RPMI7951 (cell line): Measurements from ENCODE around the genes HEMGN and STX17.

- RAMPAGE, long total RNA = no peak
Measured at GRCh38 chr9:97937703-97938606, at the start of gene HEMGN. TSS of gene HEMGN (minus strand) at chr9:97938172.

DNA sequence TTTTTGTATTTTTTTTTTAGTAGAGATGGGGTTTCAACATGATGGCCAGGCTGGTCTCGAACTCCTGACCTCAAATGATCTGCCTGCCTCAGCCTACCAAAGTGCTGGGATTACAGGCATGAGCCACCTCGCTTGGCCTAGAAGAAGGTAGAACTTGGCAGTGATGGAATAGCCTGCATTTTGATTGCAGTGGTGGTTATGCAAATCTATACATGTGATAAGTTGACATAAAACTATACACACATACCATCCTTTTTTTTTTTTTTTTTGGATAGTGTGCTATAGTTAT, 11.2 kb downstream of the TRIM14 start:
- RAMPAGE, long total RNA = no peak

GRCh38 chr9:98810810-98811721, 3.6 kb downstream of the GALNT12 start:
- RAMPAGE, long total RNA = no peak

GRCh38 chr9:98832909-98833761, 25.7 kb downstream of the GALNT12 start:
- RAMPAGE, long total RNA = no peak

GRCh38 chr9:98867602-98868088, 60.2 kb downstream of the GALNT12 start:
- RAMPAGE, long total RNA = no peak

DNA sequence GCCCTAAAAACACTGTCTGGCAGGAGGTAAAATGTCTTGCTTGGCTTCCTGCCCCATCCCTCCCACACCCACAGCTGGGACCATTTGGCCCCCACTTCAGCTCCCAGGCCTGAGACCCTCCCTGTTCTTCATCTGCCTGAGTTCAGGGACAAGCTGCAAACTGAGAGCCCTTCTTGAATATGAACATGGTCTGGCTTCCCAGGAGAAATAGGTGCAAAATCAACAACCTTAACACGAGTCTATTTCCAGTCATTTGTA, 3.4 kb upstream of the COL15A1 start:
- RAMPAGE, long total RNA = no peak

GRCh38 chr9:99821175-99821408, 593 bp upstream of the NR4A3 start:
- RAMPAGE, long total RNA = no peak

GRCh38 chr9:99824553-99825148, 3.0 kb downstream of the NR4A3 start:
- RAMPAGE, long total RNA = no peak

- RAMPAGE, long total RNA = no peak
Measured at GRCh38 chr9:99829717-99830156, 8.1 kb downstream of the NR4A3 start.

DNA sequence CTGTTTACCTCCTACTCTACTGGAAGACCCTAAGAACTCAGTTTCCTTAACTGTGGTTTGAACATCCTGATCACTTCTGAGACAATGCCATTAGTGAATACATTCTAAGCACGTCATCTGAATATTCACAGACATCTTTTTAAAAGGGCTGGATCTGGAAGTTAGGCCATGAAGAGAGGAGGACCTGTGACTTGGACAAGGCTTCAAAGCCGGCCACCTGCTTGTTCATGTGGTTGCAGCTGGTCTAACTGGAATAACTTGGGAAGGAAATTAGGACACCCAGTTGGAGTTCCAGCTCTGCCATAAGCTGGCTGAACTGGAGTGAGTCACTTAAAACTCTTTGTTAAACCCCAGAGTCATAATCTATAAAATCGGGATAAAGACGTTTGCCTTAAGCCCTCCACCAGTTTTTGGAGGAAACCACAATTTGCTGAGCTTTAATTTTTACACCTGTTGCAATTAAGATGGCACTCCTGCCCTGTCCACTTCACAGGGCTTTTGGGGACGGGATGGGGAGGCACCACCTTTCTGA, 626 bp upstream of the STX17 start:
- RAMPAGE, long total RNA = no peak

- RAMPAGE, long total RNA = no peak
Measured at GRCh38 chr9:99906361-99907636, at the start of gene STX17. TSS of gene STX17 (plus strand) at chr9:99906654.

DNA sequence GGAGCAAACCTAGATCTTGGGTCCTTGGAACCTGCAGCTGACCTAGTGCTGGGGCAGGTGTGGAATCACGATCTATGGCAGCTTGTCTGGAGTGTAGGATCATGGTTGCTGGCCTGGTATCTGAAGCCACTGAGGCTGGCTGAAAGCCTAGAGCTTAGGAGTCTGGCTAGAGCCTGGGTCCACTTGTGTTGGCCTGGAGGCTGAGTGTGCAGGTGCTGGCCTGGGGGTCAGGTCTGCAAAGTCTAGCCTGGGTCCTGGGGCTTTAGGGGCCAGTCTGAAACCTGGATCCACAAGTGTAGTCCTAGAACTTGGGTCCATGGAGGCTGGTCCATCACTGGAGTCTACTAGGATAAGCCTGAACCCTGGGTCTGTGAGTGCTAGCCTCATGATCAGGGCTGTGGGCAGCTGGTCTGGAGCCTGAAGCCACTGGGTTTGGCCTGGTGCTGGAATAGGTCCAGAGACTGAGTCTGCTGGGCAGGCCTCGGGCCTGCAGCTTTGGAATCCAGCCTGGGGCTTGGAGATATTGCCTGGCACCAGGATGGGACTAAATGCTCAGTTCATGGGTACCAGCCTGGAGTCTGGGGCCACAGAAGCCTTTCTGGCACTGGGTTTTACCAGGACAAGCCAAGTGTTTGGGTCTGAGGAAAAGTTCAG, 94.7 kb downstream of the ERP44 start:
- RAMPAGE, long total RNA = no peak

- RAMPAGE, long total RNA = no peak
Measured at GRCh38 chr9:100180022-100180672, 81.1 kb downstream of the INVS start.

DNA sequence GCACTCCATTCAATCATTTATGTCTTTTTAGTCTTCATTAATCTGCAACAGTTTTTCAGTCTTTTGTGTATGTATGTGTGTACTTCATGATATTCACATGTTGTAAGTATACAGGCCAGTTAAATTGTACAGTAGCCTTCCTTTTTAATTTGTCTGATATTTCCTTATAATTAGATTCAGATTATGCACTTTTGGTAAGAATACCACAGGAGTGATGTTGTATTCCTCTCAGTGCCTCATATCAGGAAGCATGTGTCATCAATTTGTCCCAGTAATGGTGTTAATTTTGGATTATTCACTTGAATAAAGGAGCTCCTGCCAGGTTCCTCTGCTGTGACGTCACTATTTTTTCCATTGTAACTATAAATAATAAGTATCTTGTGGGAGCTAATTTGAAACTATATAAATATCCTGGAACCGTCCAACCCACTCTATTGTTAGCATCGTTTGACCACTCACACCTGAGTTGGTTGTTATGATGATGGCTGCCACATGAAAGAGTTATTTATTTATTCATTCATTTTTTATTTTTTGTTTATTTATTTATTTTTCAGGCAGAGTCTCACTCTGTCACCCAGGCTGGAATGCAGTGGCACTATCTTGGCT, 107.8 kb downstream of the INVS start:
- RAMPAGE, long total RNA = no peak

DNA sequence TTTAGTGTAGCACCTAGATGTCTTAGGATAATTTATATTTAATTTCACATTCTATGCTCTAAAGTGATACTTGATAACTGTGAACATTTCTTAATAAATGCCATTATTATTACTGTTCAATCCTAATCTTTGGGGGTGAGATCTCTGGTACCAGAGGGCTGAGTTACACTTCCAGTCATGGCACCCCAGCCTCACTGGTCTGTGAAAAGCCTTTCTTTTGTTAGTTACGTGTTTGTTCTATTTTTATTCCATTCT, 19.1 kb downstream of the MSANTD3 start:
- RAMPAGE, long total RNA = no peak

- RAMPAGE, long total RNA = no peak
Measured at GRCh38 chr9:100594031-100594295, 16.1 kb downstream of the CAVIN4 start.

- RAMPAGE, long total RNA = no peak
Measured at GRCh38 chr9:101184845-101185307, 156.3 kb downstream of the PLPPR1 start.

- RAMPAGE, long total RNA = no peak
Measured at GRCh38 chr9:101383353-101383903, 1.4 kb downstream of the BAAT start.

- RAMPAGE, long total RNA = no peak
Measured at GRCh38 chr9:101419948-101420377, 15.6 kb downstream of the ALDOB start.

DNA sequence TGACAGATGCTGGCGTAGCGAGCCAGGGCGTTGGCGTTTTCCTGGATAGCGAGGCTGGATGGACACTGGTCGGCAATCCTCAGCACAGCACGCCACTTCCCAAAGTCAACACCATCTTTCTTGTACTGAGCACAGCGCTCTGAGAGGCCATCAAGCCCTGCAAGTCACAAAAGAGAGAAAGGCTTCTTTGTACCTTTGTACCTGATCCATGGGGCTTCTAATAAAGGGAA, 8.2 kb downstream of the ALDOB start:
- RAMPAGE, long total RNA = no peak